ENCODE measurements around a stretch of chr10.

DNA sequence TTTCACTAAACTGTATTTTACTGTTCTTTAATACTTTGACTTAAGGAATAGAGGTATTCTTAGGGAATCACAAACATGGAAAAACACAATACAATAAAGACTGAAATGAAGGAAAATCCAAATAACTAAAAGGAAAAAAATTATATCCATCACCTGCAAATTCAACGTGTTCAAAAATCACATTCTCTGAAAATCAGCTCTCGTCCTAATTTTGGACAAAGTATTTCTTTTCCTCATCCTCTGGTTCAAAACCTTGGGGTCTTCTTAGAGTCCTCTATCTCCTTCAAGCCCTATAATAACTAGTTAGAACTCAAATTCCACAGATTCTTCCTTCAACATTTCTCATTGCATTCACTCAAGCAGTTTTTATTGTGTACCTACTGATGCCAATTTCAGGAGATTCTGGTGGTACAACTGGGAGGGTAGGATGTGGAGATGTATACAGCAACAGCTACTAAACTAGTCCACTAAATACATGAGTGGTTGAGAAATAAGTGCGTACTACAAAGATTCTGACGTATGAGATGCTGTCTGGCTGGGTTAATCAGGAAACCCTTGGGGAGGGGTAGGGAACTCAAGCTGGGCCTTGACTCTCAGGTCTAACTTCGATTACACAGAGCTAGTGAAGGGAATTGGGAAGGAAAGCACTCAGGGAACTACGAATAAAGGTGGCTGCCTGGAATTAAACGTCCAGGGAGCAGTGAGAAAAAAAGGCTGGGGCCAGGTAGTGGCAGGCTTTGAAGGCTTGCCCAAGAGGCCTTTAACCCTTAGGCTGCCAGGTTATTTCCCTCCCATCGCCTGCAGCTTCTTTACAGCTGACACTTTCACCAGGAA, 3.5 kb downstream of the MMS19 start:
- PRO-cap, 2 experiments: no peak in any of the 2 experiments
- RAMPAGE, long total RNA, 5 experiments: no peak in any of the 5 experiments

- PRO-cap, 2 experiments: no peak in any of the 2 experiments
- RAMPAGE, long total RNA, 5 experiments: no peak in any of the 5 experiments
Measured at GRCh38 chr10:97684381-97685504, 2.3 kb downstream of the AVPI1 start.

GRCh38 chr10:97688094-97688985, 1.3 kb upstream of the AVPI1 start:
- PRO-cap, 2 experiments: peak in 1 of 2 experiments; most common plus-strand start chr10:97688461 (in 1)
- RAMPAGE, long total RNA, 5 experiments: no peak in any of the 5 experiments

DNA sequence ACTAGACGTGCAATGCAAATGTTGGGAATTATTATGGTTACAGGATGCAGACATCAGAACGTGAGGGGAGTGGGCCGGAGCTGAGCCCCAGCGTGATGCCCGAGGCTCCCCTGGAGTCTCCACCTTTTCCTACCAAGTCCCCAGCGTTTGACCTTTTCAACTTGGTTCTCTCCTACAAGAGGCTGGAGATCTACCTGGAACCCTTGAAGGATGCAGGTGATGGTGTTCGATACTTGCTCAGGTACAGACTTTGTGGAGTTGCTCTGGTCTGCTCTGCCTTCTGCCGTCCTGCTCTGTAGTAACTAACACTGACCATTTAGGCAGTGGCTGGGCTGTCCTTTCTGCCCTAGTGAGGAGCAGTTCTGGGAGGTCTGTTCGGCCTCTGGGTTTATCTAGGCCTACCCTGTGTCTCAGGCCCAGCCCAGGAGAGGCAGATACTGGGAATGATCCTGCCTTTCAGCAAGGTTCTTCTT, 1.5 kb downstream of the ZFYVE27 start:
- PRO-cap, 2 experiments: no peak in any of the 2 experiments
- RAMPAGE, long total RNA, 5 experiments: no peak in any of the 5 experiments

DNA sequence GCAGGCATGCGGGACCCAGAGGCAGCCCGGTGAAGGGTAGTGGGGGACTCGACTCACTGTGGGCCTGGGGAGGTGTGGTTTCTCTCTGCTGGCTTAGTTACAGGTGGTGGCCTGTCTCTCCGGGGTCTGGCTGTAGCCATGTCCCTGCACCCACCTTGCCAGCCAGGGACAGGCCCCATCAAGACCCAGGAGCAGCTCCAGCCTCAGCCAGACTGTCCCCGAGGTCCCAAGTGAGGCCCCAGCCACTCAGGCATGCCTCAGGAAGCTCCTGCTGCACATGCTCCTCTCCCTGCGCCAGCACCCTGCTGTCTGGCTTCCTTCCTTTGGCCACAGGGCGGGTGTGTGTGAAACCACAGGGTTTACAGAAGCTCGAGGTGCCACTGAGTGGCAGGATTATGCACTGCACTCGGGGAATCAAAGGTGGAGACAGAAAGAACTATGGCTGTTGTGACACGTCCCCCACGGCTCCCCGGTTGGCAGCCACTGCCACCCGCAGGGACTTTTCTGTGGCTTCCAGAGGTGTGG, 19.7 kb downstream of the GOLGA7B start:
- PRO-cap, 2 experiments: no peak in any of the 2 experiments
- RAMPAGE, long total RNA, 5 experiments: no peak in any of the 5 experiments

DNA sequence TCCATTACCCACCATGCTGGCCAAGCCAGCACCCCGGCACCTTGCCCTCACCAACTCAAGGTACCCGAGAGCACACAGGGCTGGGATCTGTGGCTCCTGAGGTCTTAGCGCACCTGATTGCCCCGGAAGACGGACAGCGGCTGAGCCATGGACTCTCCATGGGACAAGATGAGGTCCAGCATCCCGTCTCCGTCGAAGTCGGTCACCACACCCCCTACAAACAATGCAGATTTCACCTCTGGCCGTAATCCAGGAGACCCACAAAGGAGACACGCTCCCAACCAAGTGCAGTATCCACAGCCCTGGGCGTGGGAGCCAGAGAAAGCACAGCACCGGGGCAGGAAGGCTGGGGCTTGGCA, 46.1 kb downstream of the GOLGA7B start:
- PRO-cap, 2 experiments: no peak in any of the 2 experiments
- RAMPAGE, long total RNA, 5 experiments: start-site peak on the minus strand in 2 of 5 experiments, centred at positions 161 to 175 of the sequence, 10 to 18 reads per replicate

- PRO-cap, 2 experiments: no peak in any of the 2 experiments
- RAMPAGE, long total RNA, 5 experiments: no peak in any of the 5 experiments
Measured at GRCh38 chr10:98185079-98185704, 50.7 kb downstream of the R3HCC1L start.

GRCh38 chr10:98403202-98403749, 11.7 kb downstream of the PYROXD2 start:
- PRO-cap, 2 experiments: no peak in any of the 2 experiments
- RAMPAGE, long total RNA, 5 experiments: no peak in any of the 5 experiments

DNA sequence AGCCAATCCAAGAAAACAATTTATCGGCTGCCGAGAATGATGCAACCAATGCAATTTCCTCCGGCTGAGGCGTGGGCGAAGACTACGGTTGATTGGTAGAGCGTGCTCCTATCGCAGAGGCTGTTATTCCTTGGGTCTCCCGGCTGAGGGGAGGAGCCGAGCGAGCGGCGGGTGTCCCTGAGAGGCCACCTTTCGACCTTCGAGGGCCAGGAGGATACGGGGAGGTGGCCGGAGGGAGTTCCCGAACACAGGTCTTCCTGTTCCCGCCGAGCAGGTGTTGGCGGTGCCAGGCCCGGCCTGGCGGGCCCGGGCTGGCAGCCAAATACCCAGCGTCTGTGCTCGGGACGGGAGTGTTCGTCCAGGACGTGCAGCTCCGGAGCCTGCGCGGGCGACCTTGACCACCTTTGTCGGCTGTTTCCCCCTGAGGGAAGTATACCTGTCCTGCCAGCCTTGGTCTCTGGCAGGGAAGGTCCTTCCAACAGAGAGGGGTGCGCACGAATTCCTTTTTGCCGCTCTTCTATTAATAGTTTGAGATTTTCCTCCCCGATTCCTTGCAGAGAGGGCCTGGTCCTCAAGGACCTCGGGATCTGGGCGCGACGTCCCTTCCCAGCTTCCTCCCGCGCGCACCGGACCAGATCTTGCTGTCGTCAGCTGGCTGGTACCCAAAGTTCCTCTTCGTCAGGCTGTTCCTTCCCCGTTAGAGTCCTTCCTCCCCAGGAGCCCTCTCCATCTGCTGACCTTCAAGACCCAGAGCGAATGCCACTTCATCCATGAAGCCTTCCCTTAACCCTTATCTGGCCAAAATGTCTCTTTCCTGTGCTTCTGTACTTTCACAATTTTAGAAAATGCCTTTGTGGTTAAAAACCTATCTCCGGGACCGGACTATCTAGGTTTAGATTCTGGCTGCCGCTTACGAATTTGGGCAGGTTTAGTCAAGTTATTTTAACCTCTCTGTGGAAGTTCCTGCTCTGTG, 640 bp upstream of the GOT1 start:
- PRO-cap, 2 experiments: peak in 2 of 2 experiments; most common plus-strand start position 159 of the sequence (in 2); most common minus-strand start position 640 of the sequence (in 1)
- RAMPAGE, long total RNA, 5 experiments: start-site peak on the plus strand in 3 of 5 experiments, centred at positions 143 to 154 of the sequence, 23 to 53 reads per replicate; start-site peak on the minus strand in 1 of 5 experiments, centred at position 593 of the sequence, 13 reads per replicate

GRCh38 chr10:99531434-99532218, 1.1 kb upstream of the NKX2-3 start:
- PRO-cap, 2 experiments: peak in 1 of 2 experiments; most common plus-strand start chr10:99531894 (in 1)
- RAMPAGE, long total RNA, 5 experiments: no peak in any of the 5 experiments

DNA sequence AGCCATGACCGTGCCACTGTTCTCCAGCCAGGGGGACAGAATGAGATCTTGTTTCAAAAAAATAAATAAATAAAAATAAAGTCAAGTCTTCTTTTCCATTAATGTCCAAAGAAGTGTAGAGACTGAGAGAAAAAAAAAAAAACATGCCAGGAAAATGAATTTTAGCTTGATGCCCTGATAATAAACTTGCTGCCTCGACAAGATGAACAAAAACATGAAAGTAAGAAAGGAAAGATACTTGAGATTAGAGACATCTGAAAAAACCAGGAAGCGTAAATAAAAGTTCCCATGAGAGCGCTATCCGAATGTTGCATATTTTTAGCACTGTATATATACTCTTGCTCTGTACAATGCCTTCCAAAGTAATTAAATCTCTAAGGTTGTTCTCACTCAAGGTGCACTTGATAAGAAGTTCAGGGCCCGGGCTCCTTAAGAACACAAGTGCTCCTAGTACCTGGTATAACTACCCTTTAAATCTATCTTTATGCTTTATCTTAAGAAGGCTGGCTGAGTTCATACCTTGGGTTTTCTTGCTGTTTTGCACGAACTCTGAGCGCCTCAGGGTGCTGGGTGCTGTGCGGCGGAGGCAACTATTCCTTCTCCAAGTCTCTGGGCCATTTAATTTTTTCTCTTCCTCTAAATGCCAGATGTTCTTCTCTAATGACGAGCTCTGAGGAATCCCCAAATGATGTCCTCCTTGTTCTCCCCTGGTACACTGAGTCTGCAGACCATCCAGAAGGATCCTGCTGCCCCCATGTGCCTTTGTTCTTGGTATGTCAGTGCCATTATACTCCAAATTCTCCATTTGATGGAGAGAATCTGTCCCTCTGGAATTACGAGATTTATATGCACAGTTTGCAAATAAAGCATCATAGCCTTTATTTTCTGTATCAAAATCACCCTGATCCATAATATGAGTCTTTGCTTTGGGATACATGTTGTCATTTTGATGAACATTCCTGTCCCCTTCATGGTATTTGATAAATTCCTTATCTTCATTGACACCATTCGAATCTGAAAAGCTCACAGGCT, 80.3 kb downstream of the DNMBP start:
- PRO-cap, 2 experiments: no peak in any of the 2 experiments
- RAMPAGE, long total RNA, 5 experiments: no peak in any of the 5 experiments

- PRO-cap, 2 experiments: no peak in any of the 2 experiments
- RAMPAGE, long total RNA, 5 experiments: no peak in any of the 5 experiments
Measured at GRCh38 chr10:100141681-100142138, 44.1 kb downstream of the ERLIN1 start.

DNA sequence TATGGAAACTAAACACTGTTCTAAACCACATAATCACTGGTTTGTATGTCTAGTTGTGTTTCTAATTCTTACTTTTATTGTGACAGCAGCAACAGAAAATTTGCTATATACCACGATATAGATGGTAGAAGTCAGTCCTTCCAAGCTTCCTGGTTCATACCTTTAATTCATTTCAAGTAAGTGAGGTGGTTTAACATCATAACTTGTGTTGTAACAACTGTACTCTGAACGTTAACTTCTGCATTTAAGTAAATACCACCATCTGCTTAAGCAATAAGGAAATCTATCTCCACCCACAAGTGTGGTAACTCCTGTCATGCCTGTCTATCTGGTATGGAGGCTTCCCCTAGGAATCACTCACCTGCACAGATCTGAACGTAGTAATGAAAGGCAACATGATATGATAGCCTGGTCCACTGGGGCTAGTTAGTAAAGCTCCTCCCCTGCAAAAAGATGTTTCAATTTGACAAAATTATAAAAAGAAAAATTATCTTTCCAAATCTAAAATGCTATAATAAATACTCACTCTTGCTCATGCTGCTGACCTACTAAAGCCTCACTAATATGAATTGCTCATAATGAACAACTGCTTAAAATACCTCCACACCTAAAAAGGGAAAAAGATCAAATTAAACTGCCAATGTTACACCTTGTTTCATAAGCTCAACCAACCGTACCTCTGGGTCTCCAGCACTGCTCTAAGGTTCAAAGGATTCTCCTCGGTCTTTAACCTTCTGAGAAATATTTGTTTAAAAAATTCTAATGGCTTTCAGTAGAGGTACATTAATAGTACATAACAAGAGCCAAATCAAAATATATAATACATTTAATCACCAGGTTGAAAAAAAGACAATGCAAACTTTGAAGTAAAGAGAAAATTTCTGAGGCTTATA, 2.2 kb downstream of the ERLIN1 start:
- PRO-cap, 2 experiments: no peak in any of the 2 experiments
- RAMPAGE, long total RNA, 5 experiments: no peak in any of the 5 experiments

- PRO-cap, 2 experiments: no peak in any of the 2 experiments
- RAMPAGE, long total RNA, 5 experiments: no peak in any of the 5 experiments
Measured at GRCh38 chr10:100342167-100342885, 4.7 kb upstream of the SCD start.

GRCh38 chr10:100373410-100374537, 26.7 kb downstream of the SCD start:
- PRO-cap, 2 experiments: peak in 2 of 2 experiments; most common plus-strand start chr10:100374045 (in 2); most common minus-strand start chr10:100373992 (in 2)
- RAMPAGE, long total RNA, 5 experiments: start-site peak on the plus strand in 4 of 5 experiments, at chr10:100373499-100373862 at its widest, 8 to 23 reads per replicate

- PRO-cap, 2 experiments: no peak in any of the 2 experiments
- RAMPAGE, long total RNA, 5 experiments: no peak in any of the 5 experiments
Measured at GRCh38 chr10:100481301-100482155, 18.7 kb downstream of the WNT8B start.

DNA sequence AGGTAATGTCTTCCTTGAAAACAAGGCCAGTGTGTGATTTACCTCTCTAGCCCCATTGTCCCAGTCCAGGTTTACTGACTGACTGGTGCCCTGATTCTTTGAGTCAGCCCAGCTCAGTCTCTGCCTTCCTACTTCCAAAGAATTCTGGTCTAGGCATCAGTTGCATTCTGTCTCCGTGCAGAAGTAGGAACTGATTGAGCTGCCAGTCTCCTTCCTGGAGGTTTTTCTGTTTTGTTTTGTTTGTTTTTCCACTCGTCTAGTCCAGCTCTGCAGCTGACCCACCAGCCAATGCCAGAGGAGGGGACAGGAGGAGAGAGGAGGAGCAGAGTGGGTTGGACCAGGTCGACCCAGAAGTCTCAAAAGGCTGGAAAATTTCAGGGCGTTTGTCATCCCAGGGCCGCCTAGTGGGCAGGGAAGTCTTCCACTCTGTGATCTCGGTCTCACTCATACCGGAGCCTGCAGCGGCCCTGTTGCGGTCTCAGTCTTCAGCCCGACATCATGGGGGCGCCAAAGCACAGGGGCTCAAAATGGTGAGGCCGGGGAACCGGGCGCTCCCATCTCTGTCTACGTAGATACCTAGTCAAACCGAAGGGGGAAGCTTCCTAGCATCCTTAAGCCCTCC, 16.5 kb upstream of the PAX2 start:
- PRO-cap, 2 experiments: no peak in any of the 2 experiments
- RAMPAGE, long total RNA, 5 experiments: no peak in any of the 5 experiments

GRCh38 chr10:100744788-100745332, 522 bp upstream of the PAX2 start:
- PRO-cap, 2 experiments: no peak in any of the 2 experiments
- RAMPAGE, long total RNA, 5 experiments: no peak in any of the 5 experiments

- PRO-cap, 2 experiments: no peak in any of the 2 experiments
- RAMPAGE, long total RNA, 5 experiments: no peak in any of the 5 experiments
Measured at GRCh38 chr10:100895218-100895997, 17.4 kb upstream of the SLF2 start.

DNA sequence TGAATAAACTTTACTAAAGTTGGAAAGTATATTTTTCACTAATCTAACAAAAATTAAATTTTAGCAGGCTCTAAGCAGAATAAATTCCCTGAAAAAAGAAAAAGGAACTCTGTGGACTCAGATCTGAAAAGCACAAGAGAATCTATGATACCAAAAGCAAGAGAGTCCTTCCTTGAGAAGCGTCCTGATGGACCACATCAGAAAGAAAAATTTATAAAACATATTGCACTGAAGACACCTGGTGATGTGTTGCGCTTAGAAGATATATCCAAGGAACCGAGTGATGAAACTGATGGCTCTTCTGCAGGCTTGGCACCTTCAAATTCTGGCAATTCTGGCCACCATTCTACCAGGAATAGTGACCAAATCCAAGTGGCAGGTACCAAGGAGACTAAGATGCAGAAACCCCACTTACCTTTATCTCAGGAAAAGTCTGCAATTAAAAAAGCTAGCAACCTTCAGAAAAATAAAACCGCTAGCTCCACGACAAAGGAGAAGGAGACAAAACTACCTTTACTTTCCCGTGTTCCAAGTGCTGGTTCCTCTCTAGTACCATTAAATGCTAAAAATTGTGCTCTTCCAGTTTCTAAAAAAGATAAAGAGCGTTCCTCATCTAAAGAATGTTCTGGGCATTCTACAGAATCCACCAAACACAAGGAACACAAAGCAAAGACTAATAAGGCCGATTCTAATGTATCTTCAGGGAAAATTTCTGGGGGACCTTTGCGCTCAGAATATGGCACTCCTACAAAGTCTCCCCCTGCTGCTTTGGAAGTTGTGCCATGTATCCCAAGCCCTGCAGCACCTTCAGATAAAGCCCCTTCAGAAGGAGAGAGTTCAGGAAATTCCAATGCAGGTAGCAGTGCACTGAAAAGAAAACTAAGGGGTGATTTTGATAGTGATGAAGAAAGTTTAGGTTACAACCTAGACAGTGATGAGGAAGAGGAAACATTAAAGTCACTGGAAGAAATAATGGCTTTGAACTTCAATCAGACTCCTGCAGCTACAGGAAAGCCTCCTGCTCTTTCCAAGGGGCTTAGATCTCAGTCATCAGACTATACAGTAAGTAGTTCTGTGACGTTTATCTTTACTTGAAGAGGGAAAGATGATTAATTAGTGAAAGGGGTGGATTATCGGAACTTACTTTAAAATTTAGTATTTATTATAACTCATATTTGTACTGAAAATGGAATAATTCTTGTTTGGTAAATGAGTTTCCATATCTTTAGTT, 11.6 kb downstream of the SLF2 start:
- PRO-cap, 2 experiments: no peak in any of the 2 experiments
- RAMPAGE, long total RNA, 5 experiments: no peak in any of the 5 experiments